Cardiac atrium fibroblast (primary cell): ENCODE results near the gene XRN2.

- RAMPAGE, long total RNA: no peak
Observed at GRCh38 chr20:19940607-19941730, 76.2 kb upstream of the NAA20 start.

DNA sequence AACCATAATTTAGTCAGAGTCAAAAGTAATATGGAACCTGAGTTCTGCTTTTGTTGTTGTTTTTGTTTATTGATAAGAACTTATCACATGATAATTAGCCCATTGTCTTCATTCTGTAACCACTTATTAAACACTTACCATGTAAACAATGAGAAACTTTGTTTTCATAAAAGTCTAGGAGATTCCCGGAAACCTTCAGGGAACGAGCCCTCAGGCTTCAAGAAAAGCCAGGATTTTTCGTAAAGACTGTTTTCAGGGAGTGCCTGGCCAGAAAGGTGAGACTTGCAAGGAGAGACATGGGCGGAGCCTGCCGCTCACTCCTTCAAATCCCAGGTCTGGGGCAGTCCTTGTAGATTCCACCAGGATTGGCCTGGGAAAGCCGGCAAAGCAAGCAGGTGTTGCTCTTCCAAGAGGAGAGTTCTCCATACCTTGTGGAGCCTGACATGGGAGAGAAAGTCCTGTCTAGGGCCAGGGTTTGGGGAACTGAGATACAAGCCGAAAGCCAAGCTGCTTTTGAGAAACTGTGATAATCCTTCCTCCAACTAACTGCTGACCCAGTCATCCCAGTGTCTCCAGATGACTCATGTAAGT, 69.6 kb upstream of the NAA20 start:
- RAMPAGE, long total RNA: no peak

- RAMPAGE, long total RNA: no peak
Observed at GRCh38 chr20:20138165-20138772, 85.9 kb downstream of the CFAP61 start.

DNA sequence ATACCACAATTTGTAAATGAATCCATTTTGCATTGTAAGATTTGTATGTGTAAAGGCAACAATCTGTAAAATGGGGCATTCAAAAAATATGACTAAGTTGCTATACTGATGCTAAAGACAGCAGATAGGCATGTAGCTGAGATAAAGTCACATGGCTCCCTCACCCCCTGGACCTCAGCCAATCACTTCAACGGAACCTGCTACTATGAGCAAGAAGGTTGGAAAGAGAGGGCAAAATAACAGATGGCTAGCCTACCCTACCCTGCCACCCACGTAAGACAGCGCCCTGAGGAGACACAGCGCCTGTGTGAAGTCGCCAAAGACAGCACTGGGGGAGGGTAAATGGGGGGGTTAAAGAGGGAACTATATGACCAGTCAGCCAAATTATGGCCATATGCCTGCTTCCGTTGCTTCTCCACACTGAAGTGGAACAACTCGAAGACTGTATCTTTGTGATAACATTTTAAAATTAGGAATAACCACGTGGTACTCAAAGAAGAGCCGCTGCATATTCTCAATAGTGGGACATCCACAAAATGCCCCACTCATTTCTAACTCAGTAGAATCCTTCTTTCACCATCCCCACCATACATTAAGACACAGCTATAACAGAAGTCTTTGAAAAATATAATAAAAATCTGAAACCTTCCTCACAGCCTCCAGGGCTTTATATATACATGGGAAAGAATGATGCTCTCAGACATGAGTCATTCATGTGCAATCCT, 163.1 kb downstream of the RALGAPA2 start:
- RAMPAGE, long total RNA: no peak

- RAMPAGE, long total RNA: no peak
Observed at GRCh38 chr20:20591094-20591626, 121.3 kb downstream of the RALGAPA2 start.

DNA sequence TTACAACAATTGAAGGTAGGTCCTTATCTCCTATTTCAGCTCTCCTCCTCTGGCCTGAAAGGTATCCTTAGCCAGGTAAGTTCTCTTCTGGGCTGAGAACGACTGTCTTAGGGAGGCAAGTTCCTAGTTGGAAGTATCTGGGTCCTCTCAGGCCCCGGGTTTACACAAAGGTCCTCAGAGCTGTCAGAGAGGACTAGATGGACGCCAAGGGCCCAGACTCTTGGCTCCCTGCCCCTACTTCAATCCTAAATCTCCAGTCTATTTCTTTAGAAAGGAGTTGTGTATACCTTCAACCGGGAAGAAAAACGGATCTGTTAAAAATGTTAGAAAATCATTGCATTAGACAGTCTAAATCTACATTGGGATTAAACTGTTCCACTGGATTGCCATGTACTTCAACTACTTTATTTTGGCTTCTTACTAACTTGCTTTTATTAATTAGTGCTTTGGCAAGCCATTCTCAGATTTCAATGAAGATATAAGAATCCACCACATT, 109.5 kb downstream of the RALGAPA2 start:
- RAMPAGE, long total RNA: no peak

GRCh38 chr20:20635200-20635744, 77.2 kb downstream of the RALGAPA2 start:
- RAMPAGE, long total RNA: no peak

DNA sequence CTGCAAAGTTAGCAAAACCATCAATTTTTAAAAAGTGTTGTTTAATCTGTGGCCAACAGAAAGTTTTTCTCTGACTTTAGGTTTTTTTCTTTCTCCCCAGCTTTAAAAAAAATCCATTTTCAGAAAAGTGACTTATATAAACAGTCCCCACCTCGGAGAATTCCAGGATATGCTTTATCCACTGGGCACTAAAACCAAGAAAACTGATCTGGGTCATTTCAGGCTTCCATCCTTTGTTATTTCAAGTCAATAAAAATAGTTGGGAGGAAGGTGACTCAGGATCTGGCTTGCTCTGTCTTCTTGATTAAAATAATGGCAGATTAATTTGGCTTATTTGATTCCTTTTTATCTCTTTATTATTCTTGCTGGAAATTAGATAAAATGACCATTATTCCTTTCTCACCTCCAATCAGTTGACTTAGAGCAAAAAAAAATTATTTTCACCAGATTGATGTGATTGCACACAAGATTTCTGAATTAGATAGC, 19.2 kb upstream of the RALGAPA2 start:
- RAMPAGE, long total RNA: no peak

- RAMPAGE, long total RNA: no peak
Observed at GRCh38 chr20:20761338-20761882, 49.0 kb upstream of the RALGAPA2 start.

- RAMPAGE, long total RNA: no peak
Observed at GRCh38 chr20:21100625-21101294, 25.1 kb upstream of the KIZ start.

- RAMPAGE, long total RNA: no peak
Observed at GRCh38 chr20:21102725-21103229, 23.1 kb upstream of the KIZ start.

DNA sequence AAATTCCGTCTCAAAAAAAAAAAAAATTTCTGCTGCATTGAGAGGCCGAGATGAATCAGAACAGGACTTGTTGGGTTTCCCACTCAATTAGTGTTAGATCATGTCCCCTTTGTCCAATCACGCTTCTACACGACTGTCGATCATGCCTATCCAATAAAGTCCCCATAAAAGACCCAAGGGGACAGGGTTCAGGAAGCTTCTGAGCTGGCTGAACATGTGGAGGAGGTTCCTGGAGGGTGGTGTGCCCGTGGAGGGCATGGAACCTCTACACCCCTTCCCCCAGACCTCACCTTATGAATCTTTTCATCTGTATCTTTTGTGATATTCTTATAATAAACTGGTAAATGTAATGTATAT, 3.3 kb upstream of the KIZ start:
- RAMPAGE, long total RNA: no peak

- RAMPAGE, long total RNA: no peak
Observed at GRCh38 chr20:21162591-21163338, 36.9 kb downstream of the KIZ start.

- RAMPAGE, long total RNA: no peak
Observed at GRCh38 chr20:21189631-21189998, 63.7 kb downstream of the KIZ start.

DNA sequence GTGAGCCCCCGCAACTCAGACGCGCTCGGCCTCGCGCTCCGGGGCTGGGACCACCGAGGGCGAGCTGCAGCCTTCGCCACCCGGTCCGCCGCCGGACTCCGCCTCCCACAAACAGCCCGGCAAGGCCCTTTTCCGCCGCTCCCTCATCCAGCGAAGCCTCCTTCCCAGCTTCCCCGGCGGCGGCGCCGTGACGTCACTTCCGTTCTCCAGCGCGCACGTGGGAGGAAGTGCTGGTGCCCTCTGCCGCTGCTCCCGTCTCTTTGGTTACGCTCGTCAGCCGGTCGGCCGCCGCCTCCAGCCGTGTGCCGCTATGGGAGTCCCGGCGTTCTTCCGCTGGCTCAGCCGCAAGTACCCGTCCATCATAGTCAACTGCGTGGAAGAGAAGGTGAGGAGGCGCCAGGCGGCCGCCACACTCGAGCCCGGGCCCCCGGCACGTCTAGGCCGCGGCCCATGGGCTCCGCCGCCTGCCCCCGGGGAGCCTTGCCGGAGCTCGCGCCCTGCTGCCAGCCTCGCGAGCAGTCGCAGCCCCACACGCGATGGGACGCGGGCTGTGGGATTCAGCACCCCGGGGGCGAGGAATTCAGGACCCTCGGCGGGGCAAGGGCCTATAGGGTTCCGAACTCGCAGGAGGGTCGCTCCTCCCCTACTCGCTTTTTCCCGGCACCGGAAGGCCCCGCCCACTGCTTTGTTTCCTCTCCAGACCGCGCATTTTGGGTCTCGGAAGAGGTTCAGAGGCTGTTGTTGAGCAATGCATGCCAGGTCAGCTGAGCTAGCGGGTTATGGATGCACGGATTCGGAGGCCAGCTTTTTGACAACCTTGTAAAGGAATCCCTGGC, at the start of gene XRN2:
Gene XRN2 (plus strand): TSS at position 243 of the 836 bp plus-strand sequence.
- RAMPAGE, long total RNA: start-site peak on the plus strand centred at position 255 of the sequence, 74 bp wide, 1,188 and 118 reads in 2 replicates

GRCh38 chr20:21557117-21557993, 43.5 kb upstream of the NKX2-2 start:
- RAMPAGE, long total RNA: no peak

DNA sequence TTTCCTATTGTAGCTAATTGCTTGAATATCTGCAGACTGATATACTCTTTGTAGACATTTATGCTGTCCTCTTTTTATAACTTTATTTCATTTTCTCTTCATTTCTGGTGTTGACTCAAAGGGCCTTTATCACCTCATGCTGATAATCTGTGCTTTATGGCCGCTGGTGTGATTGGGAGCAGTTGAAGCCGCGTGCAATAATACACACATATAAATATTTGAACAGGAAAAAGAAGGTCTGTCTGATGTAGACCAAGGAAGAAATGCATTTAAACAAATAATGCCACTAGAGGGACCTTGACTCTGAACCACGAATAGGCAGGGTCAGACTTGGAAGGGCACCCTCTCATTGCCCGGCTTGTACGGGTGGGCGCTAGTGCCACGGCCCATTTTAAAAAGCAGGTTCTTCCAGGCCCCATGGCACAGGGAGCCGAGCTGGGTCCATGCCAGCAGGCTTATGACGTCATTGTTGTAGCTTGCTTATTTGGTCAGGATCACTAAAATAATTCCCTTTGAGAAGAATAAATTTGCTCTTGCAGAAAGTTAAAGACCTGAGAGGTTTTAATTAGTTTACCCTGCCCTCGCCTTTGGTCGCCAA, 94.2 kb downstream of the FOXA2 start:
- RAMPAGE, long total RNA: no peak

GRCh38 chr20:22525039-22525702, 59.2 kb downstream of the FOXA2 start:
- RAMPAGE, long total RNA: no peak

DNA sequence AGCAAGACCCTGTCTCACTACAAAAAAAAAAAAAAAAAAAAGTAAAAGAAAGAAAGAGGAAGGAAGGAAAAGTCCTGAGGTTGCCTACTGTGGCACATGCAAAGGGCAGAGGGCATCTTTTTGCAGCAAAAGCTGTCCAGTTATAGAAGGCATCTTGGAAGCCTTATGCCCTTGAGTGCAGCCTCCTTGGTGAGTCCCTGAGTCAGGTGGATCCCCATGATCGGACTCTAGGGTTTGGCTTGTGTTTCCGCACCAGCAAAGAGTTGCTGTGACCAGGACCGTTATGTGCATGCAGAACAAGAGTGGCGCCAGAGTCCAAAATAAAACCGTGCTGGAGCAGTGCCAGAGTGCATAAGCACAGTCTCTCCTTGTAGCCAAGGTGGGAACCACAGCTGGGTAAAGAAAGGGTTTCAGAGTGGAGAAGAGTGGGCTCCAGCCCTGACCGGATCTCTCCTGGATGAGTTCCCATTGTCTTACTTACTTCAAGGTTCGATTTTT, 58.6 kb downstream of the FOXA2 start:
- RAMPAGE, long total RNA: no peak

DNA sequence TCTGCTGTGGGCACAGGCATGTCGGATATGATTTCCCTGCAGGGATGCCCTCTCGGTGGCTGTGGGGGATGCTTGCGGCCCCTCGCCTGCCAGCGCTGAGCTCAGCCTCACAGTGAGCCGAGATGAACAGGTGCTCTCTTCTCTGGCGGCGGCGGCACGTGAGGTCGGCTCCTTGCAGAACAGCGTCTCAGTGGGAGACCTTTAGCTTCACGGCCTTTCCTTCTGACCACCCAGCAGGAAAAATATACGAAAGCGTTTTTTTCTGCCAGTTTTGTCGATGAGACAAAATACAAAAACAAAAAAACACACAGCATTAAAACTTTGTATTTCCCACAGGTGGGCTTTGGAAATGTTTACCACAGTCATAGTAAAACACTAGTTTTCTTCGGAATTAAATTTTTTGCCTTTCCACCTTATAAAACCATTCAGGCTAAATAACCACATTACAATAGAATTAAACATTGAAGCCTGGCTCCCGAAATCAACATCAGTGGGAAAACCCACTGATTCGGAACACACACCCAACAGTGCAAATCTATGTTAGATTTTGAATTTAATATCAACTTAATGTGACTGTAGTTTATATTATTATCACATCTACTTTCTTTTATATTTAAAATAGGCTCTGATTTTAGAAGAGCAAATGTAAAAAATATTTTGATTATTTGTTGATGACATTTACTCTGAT, 23.4 kb downstream of the FOXA2 start:
- RAMPAGE, long total RNA: no peak